Parietal lobe (tissue), 2 donors: ENCODE measurements around a stretch of chrX.

DNA sequence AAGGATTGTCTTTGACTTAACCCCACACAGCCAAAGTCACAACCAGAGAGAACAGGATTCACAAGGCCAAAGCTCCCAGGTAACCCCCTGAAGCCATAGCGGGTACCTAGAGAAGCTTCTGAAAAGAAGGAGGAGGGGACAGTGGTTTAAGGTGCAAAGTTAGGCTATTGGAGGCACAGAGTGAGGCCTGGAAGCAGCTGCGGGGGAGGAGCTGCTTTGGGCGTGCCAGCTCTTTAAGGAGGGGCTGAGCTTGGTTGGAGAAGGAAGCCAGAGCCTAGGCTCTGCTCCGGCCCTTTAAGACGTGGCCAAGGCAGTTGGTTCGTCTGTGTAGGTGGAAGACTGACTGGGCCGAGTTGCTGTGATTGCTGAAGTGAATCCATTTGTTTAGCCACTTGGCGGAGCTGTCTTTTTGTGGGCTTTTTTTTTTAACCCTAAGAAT is 1.5 kb downstream of the KLF8 start:
- RAMPAGE, long total RNA, result no peak

- RAMPAGE, long total RNA, result no peak
These were observed 71.7 kb downstream of the NBDY start for GRCh38 chrX:56800591-56801204.

- RAMPAGE, long total RNA, result no peak
These were observed 84.3 kb downstream of the NBDY start for GRCh38 chrX:56813171-56814005.

DNA sequence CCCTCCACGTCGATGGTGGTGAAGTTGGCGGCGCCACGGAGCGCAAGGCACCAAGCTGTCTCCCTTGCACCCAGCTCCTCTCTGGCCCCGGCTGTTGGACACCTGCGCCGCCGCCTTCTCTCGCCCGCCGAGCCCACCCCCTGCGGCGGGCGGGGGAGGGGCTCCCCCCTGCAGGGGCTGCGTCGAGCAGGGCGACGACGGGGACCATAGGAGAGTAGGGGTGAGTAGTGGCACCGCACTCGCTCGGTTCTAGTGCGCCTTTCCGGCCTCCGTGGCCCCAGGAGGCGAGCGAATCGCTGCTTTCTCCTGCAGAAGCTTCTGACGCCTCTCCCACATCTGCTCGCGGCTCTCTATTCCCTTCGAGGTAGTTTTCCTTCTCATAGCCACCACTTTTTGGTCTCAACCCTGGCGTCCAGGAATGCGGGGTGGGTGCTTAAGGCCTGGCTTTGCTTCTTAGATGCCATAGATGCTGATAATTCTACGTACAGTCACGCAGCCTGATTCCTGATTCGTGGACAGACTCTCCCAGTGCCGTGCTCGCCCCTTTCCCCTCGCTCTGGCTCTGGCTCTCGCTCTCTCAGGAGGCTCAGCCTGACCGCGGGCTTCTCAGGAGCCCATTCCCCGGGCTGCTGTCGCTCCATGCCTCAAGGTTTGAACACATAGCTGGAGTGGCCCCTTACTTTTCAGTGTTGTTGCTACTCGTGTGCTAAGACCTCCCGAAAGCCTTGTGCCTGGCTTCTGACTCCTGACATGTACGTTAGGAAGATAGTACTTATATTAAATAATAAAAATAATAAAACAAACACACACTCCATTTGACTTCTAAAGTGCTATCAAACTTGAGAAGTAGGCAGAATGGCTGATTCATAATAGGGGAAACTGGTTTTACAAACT is 671 bp downstream of the ZC3H12B start:
- RAMPAGE, long total RNA, result no peak

- RAMPAGE, long total RNA, result no peak
These were observed 61.7 kb upstream of the LAS1L start for GRCh38 chrX:65596161-65596789.

- RAMPAGE, long total RNA, result no peak
These were observed 83.2 kb downstream of the MSN start for GRCh38 chrX:65750523-65751159.

GRCh38 chrX:65926136-65927112 is 113.5 kb downstream of the VSIG4 start:
- RAMPAGE, long total RNA, result no peak

- RAMPAGE, long total RNA, result no peak
These were observed 41.7 kb downstream of the VSIG4 start for GRCh38 chrX:65997919-65998860.

- RAMPAGE, long total RNA, result no peak
These were observed 236.9 kb downstream of the AR start for GRCh38 chrX:67780558-67781364.

DNA sequence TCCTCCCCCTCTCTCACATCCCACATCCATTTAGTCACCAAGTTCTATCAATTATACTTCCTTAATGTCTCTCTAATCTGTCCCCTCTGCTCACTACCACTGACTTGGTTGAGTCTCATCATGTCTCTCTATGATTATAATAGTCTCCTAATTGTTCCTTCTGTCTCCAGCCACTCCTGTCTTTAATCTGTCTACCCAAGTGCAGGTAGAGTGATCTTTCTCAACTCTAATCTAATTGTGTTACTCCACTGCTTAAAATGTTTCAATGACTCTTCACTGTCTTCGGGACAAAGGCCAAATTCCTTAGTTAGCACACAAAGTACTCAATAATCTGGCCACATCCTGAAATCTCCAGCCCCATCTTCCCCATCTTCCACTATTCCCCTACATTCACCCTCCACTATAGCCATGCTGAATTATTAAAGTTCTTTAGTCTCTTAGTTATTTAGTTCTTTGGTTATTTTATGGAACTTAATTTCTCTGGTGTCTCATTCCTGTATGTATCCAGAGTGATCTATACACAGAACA is 353.4 kb downstream of the OPHN1 start:
- RAMPAGE, long total RNA, result no peak

- RAMPAGE, long total RNA, result no peak
These were observed 27.9 kb downstream of the OPHN1 start for GRCh38 chrX:68405290-68405915.

- RAMPAGE, long total RNA, result no peak
These were observed 19.2 kb downstream of the STARD8 start for GRCh38 chrX:68666755-68666985.

DNA sequence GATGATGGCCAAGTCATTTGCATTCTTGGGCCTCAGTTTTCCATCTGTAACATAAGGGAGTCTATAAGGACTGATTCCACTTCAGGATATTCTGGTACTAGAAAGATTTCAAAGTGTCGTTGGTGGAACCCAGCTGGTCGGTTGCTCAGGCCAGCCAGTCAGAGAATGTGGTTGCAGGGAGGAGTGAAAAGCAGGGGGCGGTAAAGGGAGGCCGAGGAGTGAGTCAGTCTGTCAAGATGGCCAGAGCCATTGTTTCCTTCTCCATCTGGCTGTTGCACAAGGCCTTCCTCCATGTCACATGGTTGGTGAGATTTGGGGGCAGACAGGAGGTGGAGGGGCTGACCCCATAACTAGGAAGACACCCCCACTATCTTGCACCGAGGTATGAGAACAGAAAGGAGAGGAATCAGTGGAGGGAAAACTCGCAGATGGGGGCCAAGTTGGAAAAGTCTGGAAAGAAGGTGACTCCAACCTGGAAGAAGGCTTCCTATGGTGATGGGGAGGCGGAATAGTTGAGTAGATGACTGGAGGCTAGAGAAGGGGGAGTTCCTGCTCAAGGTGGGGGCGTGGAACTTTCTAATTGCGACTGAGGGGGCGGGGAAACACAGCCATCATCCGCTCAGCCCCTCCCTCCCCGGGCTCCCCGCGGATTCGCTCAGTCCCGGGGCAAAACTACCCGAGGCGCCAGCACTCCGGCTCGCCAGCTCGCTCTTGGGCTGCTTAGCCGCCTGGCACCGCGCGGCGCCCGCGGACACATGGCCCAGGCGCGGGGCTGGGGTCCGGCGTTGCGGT is 38.4 kb downstream of the STARD8 start:
- RAMPAGE, long total RNA, result no peak

- RAMPAGE, long total RNA, result no peak
These were observed 39.2 kb downstream of the STARD8 start for GRCh38 chrX:68686479-68687196.

GRCh38 chrX:68691520-68692298 is 44.2 kb downstream of the STARD8 start:
- RAMPAGE, long total RNA, result no peak

DNA sequence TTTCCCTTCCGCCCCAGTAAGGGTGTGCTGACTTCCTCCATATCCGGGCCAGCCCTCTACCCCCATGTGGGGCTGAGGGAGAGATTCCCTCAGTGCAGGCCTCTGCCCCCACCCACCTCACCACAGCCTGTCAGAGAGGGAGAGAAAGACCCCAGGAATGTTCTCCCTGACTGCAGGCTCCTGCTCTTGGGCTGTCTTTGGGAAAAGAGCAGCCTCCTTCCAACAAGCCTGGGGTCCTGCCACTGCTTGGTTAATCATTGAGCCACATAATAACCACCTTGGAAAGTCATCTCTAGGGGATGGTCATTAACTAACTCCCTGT is 50.2 kb downstream of the STARD8 start:
- RAMPAGE, long total RNA, result no peak

GRCh38 chrX:68700201-68700983 is 52.9 kb downstream of the STARD8 start:
- RAMPAGE, long total RNA, result no peak

DNA sequence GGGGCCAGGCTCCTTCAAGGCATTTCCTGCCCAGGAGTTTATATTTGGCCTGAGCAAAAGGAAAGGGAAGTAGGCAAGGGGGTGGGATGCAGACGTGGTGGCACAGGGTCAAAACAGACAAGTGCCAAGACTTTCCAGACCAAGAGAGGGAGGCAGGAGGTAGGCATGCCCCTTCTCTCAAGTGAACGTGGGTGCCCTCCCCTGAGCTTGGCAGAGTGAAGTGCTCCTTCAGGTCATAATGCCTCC is 56.1 kb downstream of the STARD8 start:
- RAMPAGE, long total RNA, result no peak

DNA sequence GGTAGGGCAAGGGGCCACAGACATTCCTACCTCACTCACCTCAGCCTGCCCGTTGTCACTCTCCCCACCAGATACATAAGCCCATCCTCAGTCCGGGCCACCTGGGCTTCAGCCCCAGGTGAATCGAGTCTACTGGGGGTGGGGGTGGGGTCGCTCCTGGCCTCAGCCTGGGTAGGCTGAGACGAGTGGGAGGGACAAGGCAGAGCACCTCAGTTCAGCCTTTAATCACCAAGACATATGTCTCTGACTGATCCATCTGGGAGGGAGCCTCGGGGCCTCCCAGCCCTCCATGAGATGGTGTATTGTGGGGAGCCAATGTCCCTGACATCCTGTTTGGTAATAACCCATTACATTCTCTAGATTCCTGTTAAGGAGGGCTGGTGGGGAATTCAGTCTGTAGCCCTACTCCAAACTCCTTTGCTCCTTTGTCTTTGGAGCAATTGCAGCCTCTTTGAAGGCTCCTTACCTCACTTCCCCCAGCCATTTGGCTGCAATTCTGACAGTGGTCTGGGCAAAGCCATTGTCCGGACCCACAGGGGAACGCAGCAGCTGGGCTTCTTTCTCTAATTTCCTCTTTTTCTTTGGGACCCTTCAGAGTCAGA is 61.5 kb downstream of the STARD8 start:
- RAMPAGE, long total RNA, result no peak

GRCh38 chrX:68895633-68895999 is 66.8 kb downstream of the EFNB1 start:
- RAMPAGE, long total RNA, result no peak